Aorta (tissue), 1 donor: ENCODE measurements around a stretch of chr1.

DNA sequence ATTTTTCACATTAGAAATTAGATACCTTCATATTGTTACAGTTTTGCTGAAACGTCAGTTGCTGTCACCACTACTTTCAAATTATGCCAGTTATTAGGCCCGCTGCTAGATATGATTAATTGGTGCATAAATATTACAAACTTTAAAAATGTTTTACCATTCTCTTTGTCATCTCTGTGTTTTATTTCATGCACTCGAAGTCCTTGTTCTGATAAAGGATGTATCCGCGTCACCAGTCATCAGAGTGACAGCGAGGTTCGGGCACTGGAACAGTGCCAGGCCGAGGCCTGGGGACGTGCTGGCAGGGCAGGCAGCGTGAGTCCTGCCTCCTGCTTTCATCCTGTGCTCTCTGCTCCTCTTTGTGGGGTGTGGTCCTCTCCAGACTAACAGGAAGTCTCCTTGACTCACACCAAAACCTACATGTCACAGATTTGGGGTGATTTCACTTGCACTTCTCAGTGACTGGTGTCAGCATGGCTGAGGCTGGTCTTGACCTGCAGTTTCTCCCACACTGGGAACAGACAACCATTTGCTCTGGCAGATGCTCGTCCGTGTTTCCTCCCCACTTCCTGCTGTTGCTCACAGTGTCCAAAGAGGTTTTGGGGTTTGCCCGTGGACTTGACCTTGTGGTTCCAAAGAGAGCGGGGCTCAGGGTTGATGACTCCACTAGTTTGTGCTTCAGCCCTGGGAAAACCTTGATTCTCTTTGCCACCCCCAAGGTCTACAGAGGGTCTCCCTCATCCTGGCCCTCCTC, 8.8 kb upstream of the NLRP3 start:
- PRO-cap: no peak

DNA sequence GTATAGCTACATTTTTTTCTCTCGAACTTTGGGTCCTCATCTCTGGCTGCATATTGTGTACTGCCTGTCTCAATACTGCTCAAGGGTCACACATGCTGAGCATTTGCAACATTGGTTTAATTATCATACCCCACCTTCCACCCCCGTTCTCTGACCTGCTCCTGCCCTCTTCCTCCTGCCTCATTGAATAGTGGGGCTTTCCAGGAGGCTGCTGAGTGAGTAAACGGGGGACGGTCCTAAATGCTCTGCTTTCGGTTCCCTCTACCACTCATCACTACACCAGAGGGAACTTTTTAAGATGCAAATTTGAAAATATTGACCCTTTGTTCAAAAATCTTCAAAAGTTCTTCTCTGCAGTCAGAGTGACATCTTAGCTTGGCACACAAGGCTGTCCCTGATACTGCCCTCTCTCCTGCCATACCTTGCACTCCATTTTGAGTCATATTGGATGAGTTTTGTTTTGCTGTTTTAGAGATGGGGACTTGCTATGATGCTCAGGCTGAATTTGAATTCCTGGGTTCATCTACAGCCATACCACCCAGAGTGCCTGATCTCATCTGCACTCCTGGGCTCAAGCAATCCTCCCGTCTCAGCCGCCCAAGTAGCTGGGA, 17.7 kb downstream of the OR2B11 start:
- PRO-cap: no peak

GRCh38 chr1:248851552-248852376, 7.1 kb downstream of the ZNF692 start:
- PRO-cap: no peak